Endometrial microvascular endothelial cells (primary cell): ENCODE data around the genes IFI27L1 and SERPINA10.

- RAMPAGE, long total RNA, result no peak
These were observed 31.1 kb downstream of the PRIMA1 start for GRCh38 chr14:93757072-93757608.

DNA sequence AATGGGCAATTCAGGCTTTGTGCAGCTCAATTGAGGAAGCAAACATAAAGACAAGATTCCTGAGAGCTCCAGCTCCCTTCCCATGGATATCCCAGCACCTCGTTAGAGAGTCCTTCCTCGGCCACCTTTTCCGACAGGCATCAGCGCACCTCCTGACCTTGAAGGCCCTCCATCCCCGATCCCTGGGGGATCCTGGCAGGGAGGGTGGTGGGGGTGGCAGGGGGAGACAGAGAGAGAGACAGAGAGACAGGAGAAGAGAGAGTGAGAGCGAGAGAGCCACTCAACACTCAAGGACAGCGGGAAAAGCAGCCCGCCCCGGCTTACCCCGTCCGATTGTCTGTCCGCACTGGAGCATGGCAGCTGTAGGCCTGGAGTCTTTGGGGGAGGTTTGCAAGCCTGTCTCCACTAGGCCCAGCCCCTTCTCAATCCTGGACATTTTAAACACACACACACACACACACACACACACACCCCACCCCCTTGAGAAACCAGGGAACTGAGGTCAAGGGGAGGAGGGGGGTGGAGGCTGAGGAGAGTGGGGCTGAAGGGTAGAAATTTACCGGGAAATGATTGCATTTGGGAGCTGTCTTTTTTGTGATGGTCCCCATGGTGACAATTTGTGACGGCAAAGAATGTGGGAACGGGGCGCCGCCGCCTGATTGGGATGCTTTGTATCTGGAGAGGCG lies 410 bp upstream of the FAM181A start:
- RAMPAGE, long total RNA, result no peak

- RAMPAGE, long total RNA, result no peak
These were observed 18.2 kb downstream of the ASB2 start for GRCh38 chr14:93957744-93958896.

DNA sequence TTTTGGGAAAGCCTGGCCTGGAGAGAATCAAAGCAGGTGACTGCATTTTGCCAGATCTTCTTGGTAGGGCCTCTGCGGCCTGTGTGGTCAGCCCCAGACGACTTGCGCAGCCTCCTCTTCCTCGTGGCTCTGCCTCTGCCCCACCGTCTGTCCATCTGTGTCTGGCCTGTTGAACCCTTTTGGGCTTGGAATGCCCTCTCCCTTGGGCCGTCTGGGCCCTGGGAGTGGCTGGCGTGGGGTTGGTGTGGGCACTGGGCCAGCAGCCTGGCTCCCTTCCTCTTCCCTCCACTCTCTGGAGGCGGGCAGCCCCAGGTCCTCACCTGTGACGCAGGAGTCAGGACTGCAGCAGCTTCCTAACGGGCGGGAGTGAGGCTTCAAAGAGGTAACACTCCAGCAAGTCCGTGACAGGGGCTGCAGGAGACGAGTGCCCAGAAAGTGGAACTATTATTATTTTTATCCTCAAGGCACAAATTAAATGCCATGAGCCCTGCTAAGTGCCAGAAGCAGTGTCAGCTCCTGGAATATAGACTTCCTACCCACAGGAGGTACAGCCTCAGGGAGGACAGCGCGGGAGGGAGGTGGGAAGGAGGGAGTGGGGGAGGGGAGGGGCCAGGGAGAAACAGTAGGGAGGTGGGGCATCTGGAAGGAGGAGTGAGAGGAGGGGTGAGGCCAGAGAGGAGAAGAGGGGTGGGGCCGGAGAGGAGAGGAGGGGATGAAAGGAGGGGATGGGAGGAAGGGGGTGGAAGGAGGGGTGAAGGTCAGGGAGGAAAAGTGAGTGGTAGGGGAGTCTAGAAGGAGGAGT lies 9.5 kb upstream of the CCDC197 start:
- RAMPAGE, long total RNA, result no peak

DNA sequence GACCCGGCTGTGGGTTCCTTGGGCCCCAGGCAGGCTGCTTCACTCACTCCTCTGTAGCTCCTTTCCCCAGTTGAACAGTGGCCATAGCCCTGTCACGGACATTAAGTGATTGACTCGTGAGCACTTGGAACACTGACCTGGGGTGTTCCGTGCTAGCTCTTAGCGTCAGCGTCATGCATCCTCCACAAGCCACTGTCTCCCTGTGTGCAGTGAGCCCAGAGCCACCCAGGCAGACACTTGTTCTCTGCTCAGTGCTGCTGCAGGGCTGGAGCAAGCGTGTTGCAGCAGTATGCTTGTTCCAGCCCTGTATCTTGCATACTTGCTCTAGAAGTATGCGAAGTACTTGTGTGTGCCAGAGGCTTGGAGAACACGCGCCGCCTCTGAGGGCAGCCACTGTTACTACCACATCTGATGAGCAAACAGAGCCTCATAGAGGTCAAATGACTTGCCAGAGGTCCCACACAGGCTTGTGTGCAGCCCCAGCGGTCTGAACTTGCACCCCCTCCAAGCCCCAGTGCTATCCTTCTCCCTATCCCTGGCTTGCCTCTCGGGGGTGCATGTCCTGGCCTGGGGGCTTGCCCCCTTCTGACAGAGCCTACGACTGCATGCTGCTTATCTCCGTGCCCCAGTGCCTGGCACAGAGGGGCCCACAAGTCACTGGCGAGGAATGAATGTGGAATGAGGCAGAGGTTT lies 15.8 kb downstream of the OTUB2 start:
- RAMPAGE, long total RNA, result no peak

- RAMPAGE, long total RNA, result no peak
These were observed 20.6 kb downstream of the OTUB2 start for GRCh38 chr14:94046680-94047161.

DNA sequence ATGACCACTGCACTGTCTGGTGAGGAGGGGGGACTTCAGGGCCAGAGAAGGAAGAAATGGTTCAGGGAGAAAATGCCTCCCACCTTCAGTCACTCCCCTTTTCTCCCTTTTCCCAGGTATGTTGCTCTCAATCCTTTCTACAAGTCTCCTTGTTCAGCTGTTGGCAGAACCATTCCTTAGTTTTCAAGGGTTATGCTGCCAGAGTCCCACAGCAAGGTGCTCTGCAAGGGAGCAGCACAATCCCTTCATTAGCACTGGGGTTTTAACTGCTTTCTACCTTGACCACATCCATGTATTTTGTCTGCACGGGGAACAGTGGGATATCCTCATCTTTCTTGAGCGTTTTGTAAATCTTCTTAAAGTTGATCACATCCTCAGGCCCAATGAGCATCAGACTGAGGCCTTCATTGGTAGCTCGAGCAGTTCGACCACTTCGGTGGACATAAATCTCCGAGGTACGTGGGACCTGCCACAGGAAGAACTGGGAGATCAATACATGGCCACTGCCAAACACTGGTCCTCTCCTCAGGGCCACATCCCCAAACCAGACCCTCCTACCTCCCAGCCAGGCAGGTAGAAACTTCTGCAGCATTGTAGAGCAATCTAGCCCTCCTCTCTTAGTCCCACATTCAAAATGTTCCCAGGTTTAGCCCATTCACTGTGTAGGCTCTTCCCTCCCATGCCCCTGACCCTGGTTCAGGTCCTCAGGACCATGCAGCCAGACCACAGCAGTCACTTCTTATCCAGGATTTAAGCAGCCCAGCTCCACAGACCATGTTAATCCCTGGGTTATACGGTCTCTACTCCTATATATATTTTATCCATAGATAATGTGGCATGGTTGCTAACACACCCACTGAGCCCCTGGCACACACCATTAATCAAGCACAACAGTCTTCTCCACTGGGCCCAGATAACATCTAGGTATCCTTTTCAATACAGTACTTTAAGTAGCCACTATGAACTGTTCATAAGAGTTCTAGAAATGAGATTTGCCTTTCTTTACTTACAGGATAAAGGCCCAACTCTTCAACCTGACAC lies 26.0 kb downstream of the DDX24 start:
- RAMPAGE, long total RNA, result no peak

DNA sequence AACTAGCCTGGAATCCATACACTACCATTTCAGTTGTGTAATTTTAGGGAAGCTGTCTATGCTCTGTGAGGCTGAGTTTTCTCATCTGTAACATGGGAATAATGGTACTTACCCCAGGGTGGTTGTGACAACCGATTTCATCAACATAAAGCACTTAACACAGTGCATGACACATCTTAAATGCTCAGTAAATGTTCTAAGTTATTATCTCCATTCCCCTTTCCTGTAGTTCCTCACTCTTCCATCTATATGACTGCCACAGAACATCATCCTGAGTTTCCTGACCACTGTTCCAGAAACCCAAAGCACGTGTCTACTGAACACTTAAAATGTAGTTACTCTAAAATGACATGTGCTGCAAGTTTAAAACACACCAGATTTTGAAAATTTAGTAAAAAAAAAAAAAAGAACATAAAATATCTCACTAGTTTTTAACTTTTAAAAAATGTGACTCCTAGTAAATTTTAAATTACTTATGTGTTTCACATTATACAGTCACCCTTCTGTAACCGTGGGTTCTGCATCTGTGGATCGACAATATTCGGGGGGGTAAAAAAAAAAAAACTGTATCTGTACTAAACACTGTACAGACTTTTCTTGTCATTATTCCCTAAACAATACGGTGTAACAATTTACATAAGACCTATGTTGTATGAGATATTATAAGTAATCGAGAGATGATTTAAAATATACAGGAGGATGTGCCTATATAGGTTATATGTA lies 3.4 kb downstream of the DDX24 start:
- RAMPAGE, long total RNA, result no peak

DNA sequence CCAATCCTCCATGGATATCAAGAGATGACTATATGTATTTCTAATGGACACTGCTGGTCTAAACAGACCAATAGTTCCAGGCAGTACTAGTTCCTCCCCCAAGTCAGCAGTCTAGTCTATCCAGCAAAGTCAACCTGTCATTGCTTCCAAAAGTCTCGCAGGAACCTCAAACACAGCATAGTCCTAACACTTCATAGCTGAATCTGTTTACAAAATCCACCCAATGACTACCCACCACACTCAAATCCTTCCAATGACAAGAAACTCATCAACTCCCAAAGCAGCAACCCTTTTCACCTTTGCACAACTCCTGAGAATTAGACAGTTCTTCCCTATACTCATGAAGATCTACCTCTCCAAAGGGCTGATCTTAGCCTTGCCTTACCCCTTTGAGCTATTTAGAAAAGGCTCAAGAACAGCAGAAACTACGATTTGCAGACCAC lies 2.7 kb downstream of the DDX24 start:
- RAMPAGE, long total RNA, result no peak

GRCh38 chr14:94081032-94081824 lies at the start of gene IFI27L1:
IFI27L1 (plus strand) TSS chr14:94081310.
- RAMPAGE, long total RNA, result start-site peak on the minus strand at chr14:94081156-94081186, 313 and 58 reads in 2 replicates; start-site peak on the plus strand at chr14:94081333-94081356, 22 and 27 reads in 2 replicates

GRCh38 chr14:94277132-94277751 lies 15.8 kb downstream of the SERPINA10 start:
- RAMPAGE, long total RNA, result no peak

DNA sequence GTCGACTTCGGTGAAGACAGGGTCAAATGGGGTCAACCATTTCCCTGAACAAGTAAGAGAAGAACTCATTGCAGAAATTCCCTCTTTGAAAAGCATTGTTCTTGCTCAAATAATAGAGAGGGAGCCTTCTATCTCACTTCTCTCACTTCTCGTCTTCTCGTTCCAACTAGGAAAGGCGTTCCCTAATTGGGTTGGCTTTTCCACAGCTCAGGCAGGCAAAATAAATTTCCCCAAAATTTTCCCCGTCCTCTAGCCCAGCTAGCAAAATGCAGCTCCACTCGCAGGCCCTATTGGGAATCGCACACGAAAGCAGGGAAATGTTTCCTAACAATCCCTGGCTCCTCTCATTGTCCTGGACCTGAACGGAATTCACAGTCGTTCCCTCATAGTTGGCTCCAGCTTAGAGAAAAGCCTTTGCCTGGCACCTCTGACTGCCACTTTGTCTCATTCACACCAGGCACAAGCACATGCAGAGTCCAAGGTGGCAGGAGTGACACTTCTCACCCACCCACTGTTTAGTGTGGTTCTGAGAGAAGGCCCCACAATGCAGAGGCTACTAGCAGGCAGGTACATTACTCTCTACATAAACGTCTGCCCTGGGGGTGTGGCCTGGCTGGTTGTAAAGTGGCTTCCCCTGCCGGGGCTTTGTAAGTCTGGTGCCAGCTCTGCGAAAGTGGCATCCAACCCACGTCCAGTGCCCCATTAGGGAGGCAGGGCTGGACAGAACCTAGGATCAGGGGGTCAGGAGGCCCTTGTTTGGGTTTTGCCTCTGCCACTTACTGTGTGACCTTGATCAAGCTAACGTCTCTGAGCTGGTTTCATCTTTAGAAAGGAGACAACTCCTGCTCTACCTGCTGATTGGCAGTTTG lies 4.3 kb downstream of the SERPINA10 start:
- RAMPAGE, long total RNA, result no peak

DNA sequence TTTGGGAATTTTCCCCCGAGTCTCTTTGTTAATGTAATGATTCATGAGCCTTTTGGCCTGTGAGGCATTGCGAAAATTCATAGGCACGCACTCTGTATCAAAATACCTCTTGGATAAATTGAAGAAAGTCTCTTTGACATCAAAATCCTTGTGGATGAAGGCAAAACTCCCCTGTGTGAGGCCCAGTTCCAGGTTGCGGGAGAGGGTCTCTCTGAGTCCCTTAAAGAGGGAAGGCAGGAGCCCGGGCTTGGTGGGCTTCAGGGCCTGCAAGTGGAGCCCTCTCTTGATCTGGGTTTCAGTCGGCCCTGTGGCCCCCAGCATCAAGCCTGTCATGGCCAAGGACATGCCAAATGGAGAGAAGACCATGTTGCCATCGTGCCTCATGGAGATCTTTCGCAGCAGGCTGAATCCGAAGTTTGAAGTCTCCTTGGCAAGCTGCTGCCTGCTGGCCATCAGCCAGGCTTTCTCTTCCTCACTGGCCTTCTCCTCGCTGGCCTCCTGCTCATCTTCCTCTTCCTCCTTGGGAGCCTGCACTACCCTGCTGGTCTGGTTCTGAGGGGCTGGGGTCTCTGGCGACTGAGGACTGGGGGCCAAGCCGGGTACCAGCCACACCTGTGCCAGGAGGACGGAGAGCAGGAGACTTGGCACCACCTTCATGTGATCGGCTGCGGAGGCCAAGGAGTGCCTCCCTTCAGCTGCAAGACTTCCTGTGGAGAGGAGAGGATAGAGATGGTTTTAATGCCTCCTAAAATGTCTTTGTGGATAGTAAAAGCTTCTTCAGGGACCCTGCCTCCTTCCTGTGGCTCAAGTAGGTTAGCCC lies 2.9 kb downstream of the SERPINA10 start:
- RAMPAGE, long total RNA, result no peak

GRCh38 chr14:94292995-94293596 lies at the start of gene SERPINA10:
SERPINA10 (minus strand) TSS chr14:94293268.
- RAMPAGE, long total RNA, result no peak

DNA sequence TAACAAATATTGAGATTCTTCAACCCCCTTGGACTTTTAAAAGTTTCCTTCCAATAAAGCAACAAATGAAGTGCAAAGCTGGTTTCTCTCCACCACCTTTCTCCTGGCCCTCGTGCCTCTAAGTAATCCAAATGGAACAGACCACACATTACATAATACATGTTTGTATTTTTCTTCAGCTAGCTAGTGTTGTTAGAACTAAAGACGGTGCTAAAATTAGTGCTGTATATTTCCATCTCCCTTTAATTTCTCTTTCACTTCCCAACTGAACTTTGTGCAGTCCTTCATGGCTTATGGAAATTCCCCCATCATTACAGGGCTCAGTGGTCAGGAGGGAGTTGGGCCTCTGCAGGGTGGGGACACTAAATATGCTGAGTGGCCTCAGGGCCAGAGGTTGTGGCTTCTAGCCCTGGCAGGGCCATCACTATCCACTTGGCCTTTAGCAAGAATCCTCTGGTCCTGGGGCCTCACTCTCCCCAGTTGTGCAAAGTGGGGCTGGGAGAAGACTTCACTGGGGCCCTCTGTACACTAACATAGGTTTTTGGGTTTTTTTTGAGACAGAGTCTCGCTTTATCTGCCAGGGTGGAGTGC lies 3.5 kb downstream of the SERPINA1 start:
- RAMPAGE, long total RNA, result no peak

DNA sequence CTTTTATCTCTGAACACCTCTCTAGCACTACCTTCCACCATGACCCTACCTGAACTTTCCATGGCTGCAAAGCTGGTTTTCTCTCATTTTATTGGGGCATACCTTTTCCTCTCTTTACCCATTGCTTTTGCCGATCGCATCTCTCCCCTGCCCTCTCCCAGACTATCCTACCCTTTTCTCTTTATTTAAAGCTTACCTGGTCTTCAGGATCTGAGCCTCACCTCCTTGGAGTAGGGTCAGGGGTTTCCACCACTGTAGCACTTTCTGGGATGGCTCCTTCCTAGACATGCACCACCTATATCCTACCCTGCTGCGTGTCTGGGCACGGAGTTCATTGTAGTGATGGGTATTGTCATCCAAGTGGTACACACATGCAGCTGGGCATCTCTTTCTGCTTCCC lies 11.2 kb downstream of the SERPINA11 start:
- RAMPAGE, long total RNA, result no peak

DNA sequence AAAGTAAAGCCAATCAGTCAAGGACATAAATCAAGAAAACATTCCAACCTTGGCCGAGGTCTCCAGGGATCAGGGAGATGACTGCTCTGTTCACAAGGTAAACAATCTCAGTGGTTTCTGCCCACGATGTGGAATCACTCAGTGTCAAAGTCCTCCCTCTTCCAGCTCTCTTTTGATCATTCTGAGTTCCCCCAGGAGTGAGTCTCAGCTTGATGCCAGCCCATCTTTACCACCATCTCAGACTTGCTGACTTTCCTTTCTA lies 4.8 kb upstream of the SERPINA9 start:
- RAMPAGE, long total RNA, result no peak

DNA sequence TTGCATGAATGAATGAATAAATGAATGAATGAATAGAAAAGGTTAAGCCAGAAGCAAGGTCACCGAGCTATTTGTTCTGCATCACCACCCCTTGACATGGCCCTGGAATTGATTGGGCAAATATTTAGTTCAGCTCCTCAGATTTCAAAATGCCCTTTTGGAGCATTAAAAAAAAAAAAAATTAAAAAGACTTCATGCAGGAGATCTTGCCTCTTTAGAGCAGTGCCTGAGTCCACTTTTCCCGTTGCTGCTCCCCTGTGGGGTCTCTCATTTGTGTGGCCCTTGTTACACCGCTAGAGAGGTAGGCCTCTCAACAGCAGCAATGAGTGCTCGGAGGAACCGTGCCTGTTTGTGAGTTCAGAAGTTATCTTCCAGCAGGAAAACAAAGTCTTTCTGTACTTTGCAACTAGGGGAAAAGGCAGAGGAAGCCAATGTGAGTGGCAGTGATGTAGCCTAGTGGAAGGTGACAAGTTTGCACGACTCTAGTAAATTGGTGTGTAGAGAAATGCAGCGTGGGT lies 8.3 kb upstream of the SERPINA5 start:
- RAMPAGE, long total RNA, result no peak

DNA sequence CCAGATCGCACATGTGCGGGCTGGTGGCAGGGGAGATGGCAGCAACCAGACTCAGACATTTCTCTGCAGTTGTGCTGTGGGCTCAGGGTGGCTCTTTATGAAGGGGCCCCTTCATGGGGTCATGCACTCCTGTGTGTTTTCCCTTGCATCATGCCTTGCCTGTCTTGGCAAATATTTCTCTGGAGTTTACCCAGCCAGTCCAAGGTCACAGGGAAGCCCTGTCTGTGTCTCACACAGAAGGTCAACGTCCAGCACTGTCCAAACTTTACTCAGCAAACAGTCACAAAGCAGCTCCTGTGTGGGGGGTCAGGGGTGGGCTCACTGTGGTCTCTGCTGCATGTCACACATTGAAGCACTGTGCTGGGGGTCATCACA lies 12.7 kb downstream of the SERPINA5 start:
- RAMPAGE, long total RNA, result no peak

GRCh38 chr14:94599646-94600098 lies 12.5 kb upstream of the SERPINA3 start:
- RAMPAGE, long total RNA, result no peak